ENCODE results near the genes SNX6 and PPP2R3C.

- PRO-cap: no peak
These were observed 101.1 kb upstream of the EGLN3 start for GRCh38 chr14:34051983-34052443.

DNA sequence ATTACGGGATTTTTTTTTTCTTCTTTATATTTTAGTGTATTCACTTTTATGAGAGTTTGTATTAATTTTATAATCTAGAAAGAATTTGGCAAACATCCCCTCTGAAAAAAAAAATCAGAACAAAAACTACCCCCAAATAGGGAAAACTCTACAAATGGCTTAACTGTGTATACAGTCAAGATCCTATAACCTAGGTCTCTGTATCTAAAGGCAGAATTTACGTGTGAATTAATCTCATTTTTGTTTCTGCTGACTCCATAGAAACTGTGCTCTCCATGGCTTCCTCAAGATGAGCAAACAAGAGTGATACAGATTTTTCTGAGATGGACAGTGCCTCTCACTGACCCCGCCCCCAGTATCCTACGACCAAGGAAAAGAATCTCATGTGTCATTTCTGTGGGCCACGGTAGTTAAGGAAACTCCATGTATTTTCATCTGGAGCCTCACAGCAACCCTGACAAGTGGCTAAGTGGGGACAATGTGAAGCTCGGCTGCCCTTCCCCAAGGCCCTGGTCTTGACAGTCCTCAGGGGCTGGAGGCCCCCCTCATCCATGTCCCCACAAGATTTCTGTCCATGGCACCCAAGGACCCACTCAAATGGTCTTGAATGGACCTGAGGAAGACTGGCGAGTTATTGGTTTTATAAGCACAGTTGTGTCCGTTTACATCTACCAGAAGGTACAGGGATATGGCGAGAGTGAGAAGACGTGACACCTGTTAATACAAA lies 108.2 kb upstream of the EGLN3 start:
- PRO-cap: no peak

DNA sequence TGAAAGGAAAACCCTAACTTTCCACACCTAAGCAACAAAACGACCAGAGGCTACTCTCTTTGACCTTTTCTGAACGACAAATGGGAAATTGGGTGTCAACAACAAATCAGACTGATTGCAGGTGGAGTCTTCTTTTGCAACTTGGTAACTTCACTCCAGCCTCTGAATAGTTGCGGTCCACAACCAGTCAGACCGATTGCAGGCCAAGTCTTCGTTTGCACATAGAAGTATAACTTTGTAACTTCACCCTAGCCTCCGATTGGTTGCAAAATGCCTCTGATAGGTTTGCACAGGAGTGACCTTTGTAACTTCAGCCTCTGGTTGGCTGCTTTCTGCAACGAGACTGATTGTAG lies 129.4 kb downstream of the SPTSSA start:
- PRO-cap: no peak

GRCh38 chr14:34546591-34547129 lies 7.2 kb upstream of the EAPP start:
- PRO-cap: no peak

DNA sequence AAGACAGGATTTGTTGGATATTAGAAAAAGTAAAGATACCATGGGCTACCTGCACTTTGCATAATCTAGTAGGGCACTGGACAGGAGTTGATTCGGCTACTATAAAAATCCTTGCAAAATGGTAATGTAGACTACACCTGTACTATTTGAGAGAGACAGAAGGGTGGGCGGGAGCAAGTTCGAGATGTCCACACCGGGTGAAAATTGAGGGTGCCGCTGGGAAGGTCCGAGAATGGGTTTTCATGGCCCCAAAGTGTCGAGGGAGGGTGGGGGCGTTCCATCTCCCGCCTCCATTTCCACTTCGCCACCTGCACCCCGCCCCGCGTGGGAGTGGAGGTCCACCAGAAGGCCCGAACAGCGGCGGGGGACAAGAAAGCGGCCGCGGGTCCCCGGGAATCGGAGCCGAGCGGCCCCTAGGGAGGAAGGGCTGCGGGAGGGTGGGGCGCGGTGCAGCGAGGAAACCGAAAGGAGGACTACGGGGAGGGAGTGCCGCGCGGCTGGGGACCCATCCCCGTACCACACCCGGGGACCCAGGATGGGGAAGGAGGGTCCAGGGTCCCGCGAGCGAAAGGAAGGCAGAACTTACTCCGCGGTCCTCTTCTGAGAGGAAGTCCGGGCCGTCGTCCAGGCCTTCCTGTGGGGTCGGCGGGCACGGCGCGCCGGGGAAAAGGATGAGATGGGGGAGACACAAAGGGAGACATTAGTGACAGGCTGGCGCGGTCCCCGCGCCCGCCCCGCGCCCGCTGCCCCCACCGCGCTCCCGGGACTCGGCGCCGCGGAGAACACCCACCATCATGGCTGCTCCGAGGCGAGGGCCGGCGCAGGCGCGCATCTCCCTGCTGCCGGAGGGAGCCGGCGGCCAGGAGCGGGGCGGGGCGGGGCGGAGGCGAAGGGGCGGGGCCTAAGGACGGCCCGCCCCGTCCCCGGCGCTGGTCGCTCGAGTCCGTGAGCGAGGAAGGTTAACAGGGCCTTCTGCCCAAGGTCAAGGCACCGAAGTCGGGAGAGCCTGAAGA lies at the start of gene SNX6:
TSS of gene SNX6 (minus strand) at position 828 of the 1,013 bp plus-strand sequence.
- PRO-cap: unidirectional peak, plus-strand start at position 465 of the sequence; bidirectional peak, plus-strand start at position 940 of the sequence, minus-strand start at position 805 of the sequence

- PRO-cap: no peak
These were observed 33.5 kb downstream of the CFL2 start for GRCh38 chr14:34680805-34681404.

- PRO-cap: no peak
These were observed 32.1 kb downstream of the BAZ1A start for GRCh38 chr14:34842812-34843790.

DNA sequence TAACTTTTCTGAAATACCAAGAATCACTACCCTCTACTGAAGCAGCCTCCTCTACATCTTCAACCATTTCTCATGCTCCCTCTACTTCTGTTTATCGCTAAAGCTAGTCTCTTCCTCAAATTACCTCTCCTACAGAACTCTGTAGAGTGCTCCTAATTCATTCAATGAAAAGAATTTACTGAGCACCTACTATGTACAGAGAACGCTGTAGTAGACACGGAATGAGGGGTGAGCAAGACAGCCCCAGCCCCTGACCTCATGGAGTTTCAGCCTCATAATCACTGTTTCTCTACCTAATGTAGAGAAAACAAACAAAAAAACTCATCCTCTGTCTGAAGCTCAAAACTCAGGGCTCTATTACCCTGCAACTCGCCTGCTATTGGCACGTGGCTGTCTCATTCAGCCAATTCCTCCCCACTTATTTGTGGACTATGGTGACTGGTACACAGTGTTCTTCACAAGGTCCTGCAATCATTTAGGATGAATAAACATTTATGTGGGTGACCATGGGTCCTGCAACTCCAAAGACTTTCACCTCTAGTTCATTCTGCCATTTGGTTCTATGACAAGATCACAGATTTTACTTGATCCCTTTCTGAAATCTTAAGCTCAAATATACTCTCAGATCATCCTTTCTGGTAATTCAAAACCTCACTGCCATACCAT lies 4.8 kb downstream of the PPP2R3C start:
- PRO-cap: no peak

- PRO-cap: bidirectional peak, plus-strand start at chr14:35121942, minus-strand start at chr14:35121969
These were observed at the start of gene PPP2R3C for GRCh38 chr14:35121630-35122200. TSS of gene PPP2R3C (minus strand) at chr14:35121990.

GRCh38 chr14:35362906-35363625 lies 41.5 kb downstream of the NFKBIA start:
- PRO-cap: no peak

DNA sequence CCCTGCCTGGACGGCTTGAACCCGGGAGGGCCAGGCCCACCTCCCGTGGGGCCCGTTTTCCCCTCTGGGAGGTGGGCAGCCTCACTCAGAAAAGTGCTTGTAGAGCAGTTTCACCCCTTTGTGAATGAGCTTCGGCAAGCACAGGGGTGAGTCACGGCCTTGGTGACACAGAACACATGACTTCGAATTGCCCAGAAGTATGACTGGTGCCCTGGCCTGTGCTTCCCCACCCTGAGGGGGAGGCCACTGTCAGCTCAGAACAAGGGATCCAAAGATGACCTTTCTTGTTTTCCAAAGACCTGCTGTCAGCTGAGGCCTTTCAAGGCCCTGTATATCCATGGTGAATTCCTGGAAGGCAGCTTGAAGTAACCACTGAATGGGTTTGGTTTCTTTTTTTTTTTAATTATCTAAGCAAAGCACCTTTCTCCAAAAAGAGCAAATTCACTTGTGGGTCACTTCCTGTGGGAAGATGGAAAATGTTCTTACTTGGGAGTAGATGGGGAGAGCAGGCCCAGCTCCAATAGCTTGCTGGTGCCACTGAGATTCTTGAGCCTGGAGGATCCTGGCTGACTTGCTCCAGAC lies 39.0 kb downstream of the NFKBIA start:
- PRO-cap: unidirectional peak, minus-strand start at position 95 of the sequence; unidirectional peak, minus-strand start at position 126 of the sequence

DNA sequence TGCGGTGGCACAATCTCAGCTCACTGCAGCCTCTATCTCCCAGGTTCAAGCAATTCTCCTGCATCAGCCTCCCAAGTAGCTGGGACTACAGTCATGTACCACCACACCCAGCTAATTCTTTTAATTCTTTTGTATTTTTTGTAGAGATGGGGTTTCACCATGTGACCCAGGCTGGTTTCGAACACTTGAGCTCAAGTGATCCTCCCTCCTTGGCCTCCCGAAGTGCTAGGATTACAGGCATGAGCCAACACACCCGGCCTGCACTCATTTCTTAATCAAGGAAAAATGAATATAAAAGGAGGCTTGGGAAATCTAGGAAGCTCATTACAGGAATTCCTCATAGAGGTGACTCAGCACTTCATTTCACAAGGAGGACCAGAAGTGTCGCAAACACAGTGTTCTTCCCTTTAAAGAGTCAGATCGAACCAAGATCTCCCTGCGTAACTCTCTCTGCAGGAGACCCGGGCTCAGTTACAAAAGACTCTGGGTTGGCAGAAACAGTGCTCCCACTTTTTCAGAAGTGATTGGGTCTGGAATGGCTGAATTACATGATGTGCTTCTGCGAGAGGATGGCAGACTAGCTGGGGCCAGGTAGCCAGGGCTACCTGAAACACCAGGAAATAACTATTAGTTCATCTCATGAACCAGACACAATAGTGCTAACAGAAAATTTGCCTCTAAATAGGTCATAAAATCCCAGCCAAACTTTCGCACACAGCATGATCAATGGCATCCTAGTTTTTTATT lies 30.2 kb downstream of the NFKBIA start:
- PRO-cap: no peak

- PRO-cap: bidirectional peak, plus-strand start at chr14:35404222, minus-strand start at chr14:35404031
These were observed 845 bp downstream of the NFKBIA start for GRCh38 chr14:35403530-35404277.

DNA sequence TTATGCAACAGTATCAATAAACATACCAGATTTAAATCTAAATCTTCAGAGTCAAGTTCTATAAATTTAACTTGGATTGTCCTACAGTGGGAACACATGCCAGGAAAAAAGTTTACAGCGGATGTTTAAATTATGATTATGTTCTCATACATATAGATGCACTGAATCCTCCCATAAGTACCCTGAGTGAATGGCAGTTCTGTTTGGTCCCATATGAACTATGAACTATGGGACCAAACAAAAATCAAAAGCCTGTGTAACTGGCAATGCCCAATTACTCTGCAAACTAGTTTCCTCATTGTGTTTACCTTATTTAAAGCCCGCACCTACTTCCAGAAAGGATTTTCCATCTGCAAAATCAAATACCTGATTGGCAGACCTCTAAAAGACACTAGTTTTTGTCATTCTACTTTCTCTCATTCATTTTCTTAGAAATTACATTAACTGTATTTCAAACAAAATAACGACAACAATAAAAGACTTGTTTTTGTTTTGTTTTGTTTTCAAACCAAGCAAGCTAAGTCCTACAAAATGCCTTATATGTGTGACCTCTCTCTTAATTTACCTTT lies 2.6 kb downstream of the RALGAPA1 start:
- PRO-cap: no peak

- PRO-cap: no peak
These were observed 64.4 kb downstream of the MBIP start for GRCh38 chr14:36255964-36256591.

- PRO-cap: no peak
These were observed 14.6 kb downstream of the MBIP start for GRCh38 chr14:36305771-36306339.

- PRO-cap: no peak
These were observed 68.5 kb downstream of the NKX2-1 start for GRCh38 chr14:36451294-36452215.

DNA sequence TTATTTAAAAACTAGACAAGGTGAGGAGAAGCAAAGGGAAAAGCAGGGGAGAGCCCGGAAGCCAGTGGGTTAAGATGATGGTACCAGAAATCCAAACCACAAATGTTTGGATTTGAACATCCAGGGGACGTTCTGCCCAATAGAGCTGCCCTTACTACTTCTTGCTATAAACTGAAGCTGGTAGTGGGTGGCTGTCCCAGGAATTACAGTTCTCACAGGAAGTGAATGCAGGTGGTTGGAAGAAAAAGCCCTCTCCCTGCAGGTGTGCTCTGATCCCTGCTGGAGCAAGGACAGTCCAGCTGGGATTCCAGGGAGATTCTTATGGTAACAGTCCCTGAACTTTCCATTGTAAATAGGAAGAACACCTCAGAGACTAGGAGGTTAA lies 111.6 kb downstream of the SLC25A21 start:
- PRO-cap: no peak

GRCh38 chr14:37589382-37589817 lies 5.6 kb downstream of the FOXA1 start:
- PRO-cap: no peak

DNA sequence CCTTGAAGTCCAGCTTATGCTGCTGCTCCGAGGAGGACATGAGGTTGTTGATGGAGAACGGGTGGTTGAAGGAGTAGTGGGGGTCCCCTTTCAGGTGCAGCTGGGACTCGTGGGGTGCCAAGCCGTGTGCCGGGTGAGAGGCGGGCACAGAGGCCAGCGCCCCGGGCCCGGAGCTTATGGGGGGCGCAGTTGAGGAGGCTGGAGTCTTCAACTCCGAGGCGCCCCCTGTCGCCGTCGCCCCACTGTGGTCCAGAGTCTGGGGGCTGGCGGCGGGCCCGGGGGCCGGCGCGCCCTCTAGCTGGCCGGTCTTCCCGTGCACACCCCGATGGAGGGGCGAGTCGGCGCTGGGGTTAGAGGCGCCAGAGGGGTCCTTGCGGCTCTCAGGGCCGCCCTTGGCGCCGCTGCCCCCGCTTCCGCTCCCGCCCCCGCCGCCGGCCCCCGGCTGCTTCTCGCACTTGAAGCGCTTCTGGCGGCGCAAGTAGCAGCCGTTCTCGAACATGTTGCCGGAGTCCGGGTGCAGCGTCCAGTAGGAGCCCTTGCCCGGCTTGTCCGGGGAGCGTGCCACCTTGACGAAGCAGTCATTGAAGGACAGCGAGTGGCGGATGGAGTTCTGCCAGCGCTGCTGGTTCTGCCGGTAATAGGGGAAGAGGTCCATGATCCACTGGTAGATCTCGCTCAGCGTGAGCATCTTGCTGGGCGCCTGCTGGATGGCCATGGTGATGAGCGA lies 3.4 kb downstream of the FOXA1 start:
- PRO-cap: no peak